Keratinocyte (primary cell): ENCODE results near the gene SLC43A2.

GRCh38 chr17:1538628-1539206 lies 22.3 kb upstream of the INPP5K start:
CAGE:
- cytosol, long polyA minus RNA, result no peak
- cytosol, long polyA plus RNA, result no peak
- long polyA plus RNA, result no peak
- nucleus, long polyA minus RNA, result no peak
- nucleus, long polyA plus RNA, result no peak

DNA sequence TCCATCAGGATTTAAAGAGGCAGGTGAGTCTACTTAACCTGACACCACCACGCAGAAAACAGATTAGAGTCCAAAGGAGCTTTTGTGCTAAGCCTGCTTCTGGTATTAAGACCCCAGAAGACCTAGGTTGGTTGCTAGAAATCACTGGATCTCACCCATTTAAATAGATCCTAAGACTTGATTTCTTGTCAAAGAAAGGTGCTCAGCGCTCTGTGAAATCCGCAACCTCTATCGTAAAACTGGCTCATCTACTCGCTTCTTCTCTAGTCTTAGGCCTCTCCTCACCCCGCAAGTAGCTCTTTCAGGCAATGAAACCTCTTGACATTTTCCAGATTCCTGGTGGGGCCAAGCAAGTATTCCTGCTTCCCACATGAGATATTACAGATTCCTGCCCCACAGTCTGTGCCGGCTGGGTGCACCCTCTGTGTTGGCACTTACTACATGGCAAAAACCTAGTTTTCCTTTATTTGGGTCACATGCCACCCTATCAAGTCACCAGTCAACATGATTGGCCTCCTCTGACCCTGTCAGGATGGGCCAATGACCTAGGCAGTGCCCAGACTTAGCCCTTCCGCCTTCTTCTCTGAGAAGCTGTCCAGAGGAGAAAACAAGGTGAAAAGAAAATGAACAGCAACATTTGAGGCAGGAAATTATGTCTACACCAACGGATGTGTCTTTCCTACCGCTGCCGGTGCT lies 8.9 kb downstream of the PITPNA start:
CAGE:
- cytosol, long polyA minus RNA, result no peak
- cytosol, long polyA plus RNA, result no peak
- long polyA plus RNA, result no peak
- nucleus, long polyA minus RNA, result no peak
- nucleus, long polyA plus RNA, result no peak

DNA sequence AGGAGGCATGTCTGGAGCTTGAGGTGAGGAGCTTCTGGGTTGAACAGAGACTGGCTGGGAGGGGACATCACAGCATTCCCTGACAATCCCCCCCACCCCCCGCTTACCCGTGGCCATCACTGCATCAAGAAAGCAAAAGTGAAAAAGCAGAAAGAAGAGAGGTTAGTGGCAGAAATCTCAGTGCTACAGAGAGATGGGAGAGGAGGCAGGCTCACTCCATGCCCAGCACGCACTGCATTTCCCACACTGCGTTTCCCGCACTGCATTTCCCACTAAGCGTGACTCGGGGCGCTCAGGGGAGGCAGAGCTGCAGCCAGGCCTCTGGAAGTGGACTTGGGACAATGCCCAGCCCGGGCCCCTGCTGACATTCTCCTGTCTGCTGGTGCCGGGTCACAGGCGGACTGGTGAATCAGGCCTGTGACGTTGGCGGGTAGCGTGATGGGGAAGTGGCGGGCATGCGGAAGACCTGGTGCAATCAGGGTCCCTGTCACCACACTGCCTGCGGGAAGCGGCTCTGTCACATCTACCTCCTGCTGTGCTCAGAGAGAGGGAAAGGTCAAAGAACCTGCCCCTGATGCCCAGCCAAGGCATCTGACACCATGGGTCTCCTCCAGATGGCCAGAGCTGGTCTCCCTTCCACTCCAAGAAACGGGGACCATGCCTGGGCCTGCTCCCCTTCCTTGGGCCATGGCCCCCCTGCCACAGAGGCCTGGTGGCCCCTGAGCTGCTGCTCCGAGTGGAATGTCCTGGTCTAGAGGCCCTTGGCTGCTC lies 24.4 kb upstream of the PITPNA start:
CAGE:
- cytosol, long polyA minus RNA, result no peak
- cytosol, long polyA plus RNA, result no peak
- long polyA plus RNA, result no peak
- nucleus, long polyA minus RNA, result no peak
- nucleus, long polyA plus RNA, result no peak

DNA sequence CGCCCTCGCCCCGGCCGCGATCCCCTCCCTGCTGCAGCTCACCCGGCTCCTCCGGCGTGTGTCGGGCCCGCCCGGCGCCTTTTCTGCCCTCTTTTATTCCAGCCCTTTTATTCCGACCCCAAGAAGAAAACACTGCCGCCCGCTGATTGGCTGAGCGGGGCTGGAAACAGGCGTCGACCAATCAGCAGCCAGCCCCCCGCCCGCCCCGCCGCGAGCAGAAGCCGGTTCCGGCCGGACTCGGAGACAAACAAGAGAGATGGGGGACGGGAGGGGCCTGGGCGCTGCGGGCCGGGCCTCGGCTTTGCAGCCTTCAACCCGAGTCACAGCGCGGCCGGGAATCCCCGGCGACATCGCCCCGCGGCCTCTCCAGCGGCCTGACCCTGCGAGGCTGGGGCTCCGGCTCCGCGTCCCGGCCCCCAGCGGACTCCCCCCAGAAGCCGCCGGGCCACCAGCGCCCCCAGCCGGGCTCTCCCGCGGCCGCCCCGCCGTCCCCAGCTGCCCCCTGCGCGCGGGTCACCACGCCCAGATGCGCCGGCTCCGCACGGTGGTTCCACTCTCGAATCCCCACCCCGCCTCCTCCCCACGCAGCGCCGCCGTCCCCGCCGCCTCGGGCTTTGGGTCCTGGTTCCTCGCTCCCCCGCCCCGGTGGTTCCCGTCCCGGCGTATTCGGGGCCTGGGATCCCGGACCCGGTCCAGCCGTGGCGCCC lies at the start of gene SLC43A2:
SLC43A2 (minus strand) TSS at position 83 of the 707 bp plus-strand sequence.
CAGE:
- cytosol, long polyA minus RNA, result no peak
- cytosol, long polyA plus RNA, result no peak
- long polyA plus RNA, result start-site peak on the minus strand centred at position 65 of the sequence, 18 bp wide, 81 and 98 reads in 2 replicates
- nucleus, long polyA minus RNA, result no peak
- nucleus, long polyA plus RNA, result start-site peak on the minus strand centred at position 61 of the sequence, 23 bp wide, 26 and 69 reads in 2 replicates

GRCh38 chr17:1639536-1640095 lies 5.9 kb downstream of the SCARF1 start:
CAGE:
- cytosol, long polyA minus RNA, result no peak
- cytosol, long polyA plus RNA, result no peak
- long polyA plus RNA, result no peak
- nucleus, long polyA minus RNA, result no peak
- nucleus, long polyA plus RNA, result no peak

DNA sequence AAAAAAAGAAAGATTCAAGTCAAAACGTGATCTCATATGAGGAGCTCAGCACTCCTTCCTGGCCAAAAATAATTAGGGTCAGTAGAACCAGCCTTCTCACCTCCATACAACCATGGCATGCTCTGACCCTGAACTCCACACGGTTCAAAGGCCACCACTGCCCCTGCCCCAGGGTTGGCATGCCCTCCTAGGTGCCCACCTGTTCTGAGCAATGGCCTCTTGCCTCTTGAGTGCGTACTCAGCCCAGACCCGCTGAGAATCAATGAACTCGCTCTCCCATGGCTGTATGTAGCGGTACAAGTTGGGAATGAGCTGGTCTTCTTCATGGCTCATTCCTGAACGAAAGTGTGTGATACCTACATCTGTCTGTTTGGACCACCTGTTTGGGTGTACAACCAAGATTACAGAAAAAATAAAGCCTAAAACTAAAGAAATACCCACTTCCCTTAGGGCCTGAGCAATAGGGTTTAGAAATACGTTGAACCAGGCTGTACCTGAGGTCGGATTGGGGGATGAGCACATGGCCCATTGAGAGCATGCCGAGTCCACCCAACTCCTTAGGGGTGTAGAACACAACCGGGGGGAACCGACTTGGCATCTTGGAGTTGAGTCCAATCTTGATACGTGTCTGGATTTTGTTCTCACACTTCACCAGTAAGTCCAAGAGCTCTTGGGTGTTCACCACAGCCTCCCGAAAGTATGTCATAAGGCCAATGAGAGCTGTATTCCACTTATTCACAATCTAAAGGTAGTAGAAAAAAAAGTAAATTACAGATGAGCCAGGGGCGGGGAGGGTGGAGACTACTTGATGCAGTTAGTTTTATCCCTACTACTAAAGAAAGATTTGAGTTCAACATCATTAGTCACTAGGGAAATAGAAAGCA lies 12.0 kb upstream of the RILP start:
CAGE:
- cytosol, long polyA minus RNA, result no peak
- cytosol, long polyA plus RNA, result no peak
- long polyA plus RNA, result no peak
- nucleus, long polyA minus RNA, result no peak
- nucleus, long polyA plus RNA, result no peak

DNA sequence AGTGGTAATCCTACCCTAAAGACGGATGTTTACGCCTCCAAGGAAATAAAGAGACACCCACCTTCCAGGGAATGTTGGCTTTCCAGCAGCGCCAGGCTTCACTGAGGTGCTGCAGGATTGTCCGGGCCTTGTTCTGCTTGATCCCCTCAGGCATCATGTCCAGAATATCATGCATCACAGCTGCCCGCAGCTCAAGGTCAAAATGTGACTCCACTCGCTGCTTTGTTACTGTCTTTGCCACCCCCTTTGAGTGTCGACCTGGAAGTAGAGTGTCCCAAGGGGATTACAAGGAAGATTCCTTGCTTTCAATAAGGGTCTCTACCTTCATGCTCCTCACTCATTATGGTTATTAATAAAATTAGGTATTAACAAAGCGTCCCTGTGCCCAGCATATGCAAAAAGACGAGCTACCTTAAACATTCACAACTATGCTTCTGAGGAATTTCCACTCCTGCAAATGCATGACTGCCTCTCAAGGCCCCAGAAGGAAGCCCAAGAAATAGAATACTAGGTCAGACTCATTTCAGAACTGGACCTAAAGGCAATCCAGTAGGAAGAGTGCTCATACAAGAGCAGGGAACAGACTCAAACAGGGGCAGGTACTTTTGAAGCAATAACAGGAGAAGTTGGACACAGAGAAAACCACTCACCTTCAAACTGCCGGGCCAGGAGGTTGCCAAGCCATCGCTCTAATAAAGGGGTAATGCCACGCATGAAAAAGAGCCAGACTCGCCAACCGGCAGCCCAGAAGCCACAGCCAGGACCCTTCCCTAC lies 7.6 kb downstream of the PRPF8 start:
CAGE:
- cytosol, long polyA minus RNA, result no peak
- cytosol, long polyA plus RNA, result no peak
- long polyA plus RNA, result no peak
- nucleus, long polyA minus RNA, result no peak
- nucleus, long polyA plus RNA, result no peak

DNA sequence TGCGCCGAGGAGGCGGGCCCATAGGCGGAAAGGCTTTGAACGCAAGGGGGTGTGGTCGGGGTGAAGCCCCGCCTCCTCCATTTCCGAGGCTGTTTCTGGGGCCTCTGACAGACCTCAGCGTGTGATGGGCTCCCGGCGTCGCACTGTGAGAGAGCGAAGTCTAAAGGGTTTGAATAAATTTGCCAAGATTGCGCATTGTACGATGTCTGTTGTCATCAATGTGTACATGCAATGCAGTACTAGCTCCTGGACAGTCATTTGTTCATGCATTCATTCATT lies 223 bp upstream of the PRPF8 start:
CAGE:
- cytosol, long polyA minus RNA, result no peak
- cytosol, long polyA plus RNA, result no peak
- long polyA plus RNA, result no peak
- nucleus, long polyA minus RNA, result no peak
- nucleus, long polyA plus RNA, result no peak

DNA sequence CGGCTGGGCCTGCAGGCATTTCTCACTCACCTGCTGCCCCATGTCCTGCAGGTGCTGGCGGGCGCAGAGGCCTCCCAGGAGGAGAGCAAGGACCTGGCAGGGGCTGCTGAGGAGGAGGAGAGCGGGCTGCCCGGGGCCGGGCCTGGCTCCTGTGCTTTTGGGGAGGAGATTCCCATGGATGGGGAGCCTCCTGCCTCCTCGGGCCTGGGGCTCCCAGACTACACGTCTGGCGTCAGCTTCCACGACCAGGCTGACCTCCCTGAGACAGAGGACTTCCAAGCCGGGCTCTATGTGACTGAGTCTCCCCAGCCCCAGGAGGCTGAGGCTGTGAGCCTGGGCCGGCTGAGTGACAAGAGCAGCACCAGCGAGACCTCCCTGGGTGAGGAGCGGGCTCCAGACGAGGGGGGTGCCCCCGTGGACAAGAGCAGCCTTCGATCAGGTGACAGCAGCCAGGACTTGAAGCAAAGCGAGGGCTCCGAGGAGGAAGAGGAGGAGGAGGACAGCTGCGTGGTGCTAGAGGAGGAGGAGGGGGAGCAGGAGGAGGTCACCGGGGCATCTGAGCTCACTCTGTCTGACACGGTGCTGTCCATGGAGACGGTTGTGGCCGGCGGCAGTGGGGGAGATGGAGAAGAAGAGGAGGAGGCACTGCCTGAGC lies 3.6 kb downstream of the WDR81 start:
CAGE:
- cytosol, long polyA minus RNA, result no peak
- cytosol, long polyA plus RNA, result no peak
- long polyA plus RNA, result no peak
- nucleus, long polyA minus RNA, result no peak
- nucleus, long polyA plus RNA, result no peak

DNA sequence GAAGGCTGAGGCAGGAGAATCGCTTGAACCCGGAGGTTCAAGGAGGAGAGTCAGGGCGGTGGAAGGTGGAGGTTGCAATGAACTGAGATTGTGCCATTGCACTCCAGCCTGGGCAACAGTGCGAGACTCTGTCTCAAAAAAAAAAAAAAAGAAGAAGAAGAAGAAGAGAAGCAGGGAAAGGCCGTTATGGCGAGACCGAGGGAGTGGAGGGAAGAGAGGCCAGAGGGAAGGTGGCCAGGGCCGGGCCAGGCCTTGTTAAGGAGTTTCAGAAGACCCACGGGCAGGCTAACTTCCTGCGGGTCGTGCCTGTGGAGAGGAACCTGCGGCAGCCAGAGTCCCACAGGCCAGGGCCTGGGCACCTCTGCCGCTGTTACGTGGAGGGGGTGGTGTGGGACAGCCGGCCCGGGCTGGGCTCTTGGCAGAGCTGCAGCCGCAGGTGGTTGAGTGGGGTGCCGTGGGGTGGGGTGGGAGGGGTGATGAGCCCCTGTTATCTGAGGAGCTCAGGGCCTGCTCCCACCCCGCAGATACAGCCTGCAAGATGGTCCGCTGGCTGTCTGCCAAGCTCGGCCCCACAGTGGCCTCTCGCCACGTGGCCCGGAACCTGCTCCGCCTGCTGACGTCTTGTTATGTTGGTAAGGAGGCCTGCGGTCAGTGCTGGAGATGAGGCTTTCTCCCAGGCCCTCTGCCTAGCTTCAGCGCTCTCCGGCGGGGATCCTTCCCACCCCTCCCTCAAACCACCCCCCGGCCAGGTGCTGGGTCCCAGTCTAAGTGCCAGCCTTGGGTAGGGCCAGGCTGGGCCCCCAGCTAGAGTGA lies 5.6 kb downstream of the WDR81 start:
CAGE:
- cytosol, long polyA minus RNA, result no peak
- cytosol, long polyA plus RNA, result no peak
- long polyA plus RNA, result no peak
- nucleus, long polyA minus RNA, result no peak
- nucleus, long polyA plus RNA, result no peak

CAGE:
- cytosol, long polyA minus RNA, result no peak
- cytosol, long polyA plus RNA, result no peak
- long polyA plus RNA, result no peak
- nucleus, long polyA minus RNA, result no peak
- nucleus, long polyA plus RNA, result no peak
Observed at GRCh38 chr17:1960295-1960803, 64.8 kb downstream of the RTN4RL1 start.

GRCh38 chr17:1967099-1967728 lies 57.9 kb downstream of the RTN4RL1 start:
CAGE:
- cytosol, long polyA minus RNA, result no peak
- cytosol, long polyA plus RNA, result no peak
- long polyA plus RNA, result no peak
- nucleus, long polyA minus RNA, result no peak
- nucleus, long polyA plus RNA, result no peak

CAGE:
- cytosol, long polyA minus RNA, result no peak
- cytosol, long polyA plus RNA, result no peak
- long polyA plus RNA, result no peak
- nucleus, long polyA minus RNA, result no peak
- nucleus, long polyA plus RNA, result no peak
Observed at GRCh38 chr17:1996675-1996993, 28.5 kb downstream of the RTN4RL1 start.

CAGE:
- cytosol, long polyA minus RNA, result no peak
- cytosol, long polyA plus RNA, result no peak
- long polyA plus RNA, result no peak
- nucleus, long polyA minus RNA, result no peak
- nucleus, long polyA plus RNA, result no peak
Observed at GRCh38 chr17:2056883-2057704, 2.2 kb downstream of the HIC1 start.

DNA sequence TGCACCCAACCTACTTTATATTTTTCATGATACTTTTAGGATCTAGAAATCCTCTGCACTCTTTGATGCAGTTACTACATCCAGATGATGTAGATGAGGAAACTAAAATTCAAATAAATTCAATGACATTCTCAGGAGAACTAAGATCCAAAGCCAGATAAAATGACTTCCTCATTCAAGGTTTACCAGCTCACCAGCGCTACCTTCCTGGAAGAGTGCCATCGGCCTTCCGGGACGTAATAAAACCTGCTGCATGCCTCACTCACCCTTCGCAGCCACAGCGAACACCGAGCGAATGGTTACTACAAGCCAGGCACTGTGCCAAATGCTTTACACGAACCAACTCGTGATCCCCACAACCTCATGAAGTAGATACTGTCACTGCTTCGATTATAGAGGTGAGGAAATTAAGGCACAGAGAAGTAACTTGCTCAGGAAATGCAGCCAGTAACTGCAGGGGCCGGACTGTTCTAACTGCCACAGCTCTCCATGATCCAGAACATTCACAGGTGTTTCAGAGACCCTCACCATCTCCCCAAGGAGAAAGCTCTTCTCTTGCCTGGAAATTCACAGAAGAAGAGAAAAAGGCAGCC lies 46.6 kb downstream of the HIC1 start:
CAGE:
- cytosol, long polyA minus RNA, result no peak
- cytosol, long polyA plus RNA, result no peak
- long polyA plus RNA, result no peak
- nucleus, long polyA minus RNA, result no peak
- nucleus, long polyA plus RNA, result no peak

CAGE:
- cytosol, long polyA minus RNA, result no peak
- cytosol, long polyA plus RNA, result no peak
- long polyA plus RNA, result no peak
- nucleus, long polyA minus RNA, result no peak
- nucleus, long polyA plus RNA, result no peak
Observed at GRCh38 chr17:2176457-2176798, 121.5 kb downstream of the HIC1 start.

DNA sequence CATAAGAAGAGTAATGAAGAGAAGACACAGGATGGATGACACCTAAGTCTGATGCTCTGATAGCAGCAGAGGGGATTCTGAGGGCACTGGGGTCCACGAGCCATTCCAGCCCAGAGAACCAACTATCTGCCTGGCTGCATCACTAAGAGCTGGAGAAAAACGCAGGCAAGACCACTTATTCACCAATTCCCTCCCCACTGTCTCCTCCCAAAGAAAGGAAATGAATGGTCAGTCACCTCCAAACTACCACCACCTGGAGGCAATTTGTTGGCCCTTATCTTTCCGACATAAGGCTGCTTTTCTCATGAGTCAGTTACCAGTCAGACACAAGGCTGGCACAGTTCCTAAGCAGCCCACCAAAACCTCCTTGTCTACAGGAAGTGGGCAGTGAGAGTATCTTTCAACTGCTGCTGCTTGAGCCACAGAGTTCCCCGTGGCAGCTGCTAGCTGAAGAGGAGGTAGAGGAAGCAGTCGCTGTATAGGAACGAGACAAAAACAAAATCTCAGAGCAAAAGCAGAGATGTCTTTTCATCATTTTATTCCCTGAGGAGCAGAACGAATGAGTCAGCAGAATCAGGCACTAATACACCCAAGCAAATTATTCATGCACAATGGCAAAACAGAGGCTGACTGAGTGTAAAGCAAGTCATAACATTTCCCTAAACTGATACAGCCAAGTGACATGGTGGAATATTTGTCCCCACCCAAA lies 111.1 kb downstream of the SMG6 start:
CAGE:
- cytosol, long polyA minus RNA, result no peak
- cytosol, long polyA plus RNA, result no peak
- long polyA plus RNA, result no peak
- nucleus, long polyA minus RNA, result no peak
- nucleus, long polyA plus RNA, result no peak

DNA sequence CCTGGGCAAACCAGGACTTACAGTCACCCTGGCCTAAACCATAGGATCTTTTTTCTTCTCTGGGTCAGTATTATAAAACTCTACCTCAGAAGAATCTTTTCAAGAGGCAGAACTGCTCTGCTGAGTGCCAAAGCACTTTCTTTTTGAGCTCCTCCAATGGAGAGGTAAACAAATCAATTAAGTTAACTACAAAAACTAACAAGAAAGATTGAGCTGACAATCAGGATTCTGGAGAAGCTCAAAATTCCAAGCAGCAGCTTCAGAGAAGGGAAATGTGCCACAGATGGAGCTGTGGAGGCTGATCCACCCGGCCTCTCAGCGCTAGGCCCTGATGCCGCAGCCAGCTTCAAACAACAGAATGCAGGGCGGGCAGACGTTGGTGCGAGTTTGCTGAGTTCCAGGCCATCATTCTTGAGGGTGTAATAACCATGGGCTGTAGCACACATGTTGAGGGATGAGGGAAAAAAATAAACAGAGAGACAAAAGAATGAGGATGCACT lies 90.4 kb downstream of the SMG6 start:
CAGE:
- cytosol, long polyA minus RNA, result no peak
- cytosol, long polyA plus RNA, result no peak
- long polyA plus RNA, result no peak
- nucleus, long polyA minus RNA, result no peak
- nucleus, long polyA plus RNA, result no peak

DNA sequence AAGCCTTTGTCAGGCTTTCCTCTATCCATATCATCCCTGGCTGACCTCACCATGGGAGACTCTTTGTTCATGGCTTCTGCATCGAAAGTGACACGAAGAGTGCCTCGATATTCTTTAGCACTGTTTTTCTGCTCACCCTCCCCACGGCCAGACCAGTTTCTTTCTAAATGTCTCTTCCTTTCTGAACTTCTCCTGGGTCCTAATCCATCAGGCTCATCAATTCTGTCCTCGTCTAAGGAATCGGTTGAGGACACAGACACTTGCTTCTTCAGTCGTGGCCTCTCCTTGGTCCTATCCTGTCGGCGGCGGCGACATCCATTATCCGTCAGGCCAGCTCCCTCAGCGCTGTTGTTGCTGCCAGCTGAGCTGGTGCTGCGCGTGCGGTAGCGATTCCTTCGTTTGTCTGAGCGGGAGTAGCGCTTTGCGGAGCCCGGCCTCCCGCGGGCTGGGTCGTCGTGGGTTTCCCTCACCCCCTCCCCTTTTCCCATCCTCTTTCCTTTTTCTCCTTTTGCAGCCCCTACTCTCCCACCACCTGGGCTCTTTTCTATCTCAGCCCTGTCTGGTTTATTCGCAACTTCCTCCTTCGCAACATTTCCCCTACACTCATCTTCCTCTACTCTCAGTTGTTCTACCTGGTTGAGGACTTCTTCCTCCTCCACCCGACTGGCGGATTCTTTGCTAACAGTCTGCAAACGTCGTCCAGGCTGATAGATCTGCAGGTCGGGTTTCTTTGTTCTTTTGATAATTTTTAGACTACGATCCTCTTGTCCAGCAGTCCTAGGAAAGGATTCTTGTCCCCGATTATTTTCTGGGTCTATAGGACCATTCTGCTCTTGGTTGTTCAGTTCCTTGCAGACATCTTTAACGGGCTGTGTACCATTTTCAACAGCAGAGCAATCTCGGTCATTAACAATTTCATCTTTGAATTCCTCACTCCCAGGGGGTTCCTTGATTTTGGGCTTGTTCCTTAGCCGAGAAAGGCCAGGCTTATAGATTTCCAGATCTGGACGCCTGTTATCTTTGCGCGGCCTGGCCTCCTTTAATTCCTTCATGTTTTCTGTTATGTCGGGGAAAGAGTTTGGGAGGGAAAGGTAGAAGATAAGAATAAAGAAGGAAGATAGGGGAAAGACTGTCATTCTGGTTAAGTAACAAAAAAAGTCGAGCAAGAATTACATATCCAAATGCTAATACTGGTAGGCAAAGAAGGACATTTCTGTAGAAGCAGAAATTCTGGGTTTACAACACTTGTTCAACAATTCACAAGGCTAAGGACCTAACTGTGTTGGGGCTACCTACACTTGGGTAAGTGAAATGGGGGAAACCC lies 3.5 kb downstream of the SMG6 start:
CAGE:
- cytosol, long polyA minus RNA, result start-site peak on the minus strand centred at position 580 of the sequence, 137 bp wide, 18 reads; start-site peak on the minus strand centred at position 963 of the sequence, 85 bp wide, 23 reads
- cytosol, long polyA plus RNA, result no peak
- long polyA plus RNA, result no peak
- nucleus, long polyA minus RNA, result start-site peak on the plus strand centred at position 574 of the sequence, 36 bp wide, 9 reads; start-site peak on the plus strand centred at position 701 of the sequence, 28 bp wide, 5 reads; start-site peak on the minus strand centred at position 726 of the sequence, 15 bp wide, 31 reads; start-site peak on the minus strand centred at position 835 of the sequence, 34 bp wide, 21 reads; start-site peak on the minus strand centred at position 1,007 of the sequence, 117 bp wide, 90 reads
- nucleus, long polyA plus RNA, result start-site peak on the minus strand centred at position 719 of the sequence, 509 bp wide, 71 and 58 reads in 2 replicates

DNA sequence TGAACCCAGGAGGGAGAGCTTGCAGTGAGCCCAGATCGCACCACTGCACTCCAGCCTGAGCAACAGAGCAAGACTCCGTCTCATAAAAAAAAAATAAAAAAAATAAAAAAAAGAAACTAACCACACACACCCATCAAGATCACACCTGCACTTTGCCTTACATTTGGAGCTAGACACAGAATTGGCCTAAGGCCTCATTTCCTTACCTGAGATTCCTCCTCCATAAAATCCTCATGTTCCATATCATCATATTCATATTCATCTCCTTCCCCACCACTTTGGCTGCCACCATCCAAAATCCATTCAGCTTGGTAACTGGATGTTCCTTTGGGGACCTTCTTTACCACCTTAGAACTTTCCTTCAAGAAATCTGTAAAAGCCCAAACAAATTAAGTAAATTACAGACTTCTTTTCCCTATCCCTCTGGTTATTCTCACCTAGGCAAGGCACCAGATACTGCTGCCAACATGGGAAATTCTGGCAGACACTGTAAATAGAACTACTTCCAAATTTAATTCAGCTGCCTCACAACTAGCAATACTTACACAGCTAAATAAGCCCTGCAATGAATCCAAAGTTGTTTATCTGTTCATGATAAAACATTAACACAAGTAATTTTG lies 3.4 kb downstream of the TSR1 start:
CAGE:
- cytosol, long polyA minus RNA, result no peak
- cytosol, long polyA plus RNA, result no peak
- long polyA plus RNA, result no peak
- nucleus, long polyA minus RNA, result start-site peak on the minus strand centred at position 296 of the sequence, 123 bp wide, 18 reads
- nucleus, long polyA plus RNA, result no peak